ENCODE measurements around a stretch of chrX.

- RRBS: 71% methylated on average over 2 of the region's 18 CpGs
Measured at GRCh38 chrX:259891-260280, 21.3 kb upstream of the PLCXD1 start.

GRCh38 chrX:274910-275721 is 6.1 kb upstream of the PLCXD1 start:
- RRBS: 19% methylated on average over 10 of the region's 28 CpGs

- RRBS: no CpG with 5 or more reads among the region's 39 CpGs
Measured at GRCh38 chrX:314950-315824, 3.4 kb downstream of the GTPBP6 start.

- RRBS: no CpG with 5 or more reads among the region's 17 CpGs
Measured at GRCh38 chrX:349284-349870, 30.8 kb upstream of the GTPBP6 start.

GRCh38 chrX:499652-500644 is 113.2 kb upstream of the PPP2R3B start:
- RRBS: 53% methylated on average over 11 of the region's 44 CpGs

DNA sequence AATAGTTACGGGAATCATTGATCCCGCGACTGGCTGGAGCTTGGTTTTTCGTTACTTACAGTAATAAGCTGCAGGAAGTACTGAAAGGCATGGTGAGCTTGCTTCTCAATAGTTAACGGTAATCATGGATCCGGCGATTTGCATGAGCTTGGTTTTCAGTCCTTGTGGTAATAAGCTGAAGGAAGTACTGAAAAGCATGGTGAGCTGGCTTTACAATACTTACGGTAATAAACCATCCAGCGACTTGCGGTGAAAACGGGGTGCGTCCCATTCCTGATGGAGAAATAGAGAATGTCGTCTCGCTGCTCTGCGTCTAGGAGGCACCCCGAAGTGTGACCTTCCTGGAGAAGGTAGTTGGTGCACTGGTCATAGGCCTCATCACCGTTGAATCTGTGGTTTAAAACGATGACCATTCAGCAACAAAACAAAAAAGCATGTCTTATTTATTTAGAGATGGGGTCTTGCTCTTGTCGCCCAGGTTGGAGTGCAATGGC is 6.2 kb downstream of the CRLF2 start:
- RRBS: no CpG with 5 or more reads among the region's 19 CpGs

GRCh38 chrX:1274762-1275236 is 6.2 kb downstream of the CSF2RA start:
- RRBS: no CpG with 5 or more reads among the region's 15 CpGs

- RRBS: no CpG with 5 or more reads among the region's 3 CpGs
Measured at GRCh38 chrX:1406373-1407631, 14.9 kb upstream of the SLC25A6 start.

DNA sequence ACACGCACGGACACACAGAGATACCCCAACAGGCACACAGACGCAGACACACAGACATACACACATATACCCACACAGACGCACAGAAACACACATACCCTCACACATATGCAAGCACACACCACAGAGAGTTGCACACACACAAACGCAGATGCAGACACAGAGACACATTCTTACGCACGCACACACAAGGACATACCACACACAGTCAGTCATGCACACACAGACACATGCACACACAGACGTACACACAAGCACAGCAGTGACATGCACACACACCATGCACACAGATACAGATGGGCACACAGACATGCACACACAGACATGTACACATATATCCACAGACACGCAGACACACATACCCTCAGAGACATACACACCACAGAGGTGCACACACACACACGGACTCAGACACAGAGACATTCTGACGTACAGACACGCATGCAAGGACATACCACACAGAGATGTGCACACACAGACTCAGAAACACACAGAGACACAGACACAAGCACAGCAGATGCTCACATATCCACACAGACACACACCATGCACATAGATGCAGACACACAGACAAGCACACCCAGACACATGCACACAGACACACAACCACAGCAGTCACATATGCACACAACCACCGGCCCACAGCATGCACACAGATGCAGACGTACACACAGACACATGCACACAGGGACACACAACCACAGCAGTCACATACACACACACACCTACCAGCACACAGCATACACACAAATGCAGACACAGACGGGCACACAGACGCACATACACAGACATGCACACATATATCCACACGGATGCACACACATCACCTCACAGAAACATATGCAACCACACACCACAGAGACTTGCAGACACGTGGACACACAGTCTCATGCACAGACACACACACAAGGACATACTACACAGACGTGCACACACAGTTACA is 24.9 kb upstream of the SLC25A6 start:
- RRBS: no CpG with 5 or more reads among the region's 19 CpGs

GRCh38 chrX:1421378-1422191 is 29.7 kb upstream of the SLC25A6 start:
- RRBS: no CpG with 5 or more reads among the region's 21 CpGs

GRCh38 chrX:1483992-1484604 is 31.4 kb upstream of the ASMTL start:
- RRBS: no CpG with 5 or more reads among the region's 13 CpGs

DNA sequence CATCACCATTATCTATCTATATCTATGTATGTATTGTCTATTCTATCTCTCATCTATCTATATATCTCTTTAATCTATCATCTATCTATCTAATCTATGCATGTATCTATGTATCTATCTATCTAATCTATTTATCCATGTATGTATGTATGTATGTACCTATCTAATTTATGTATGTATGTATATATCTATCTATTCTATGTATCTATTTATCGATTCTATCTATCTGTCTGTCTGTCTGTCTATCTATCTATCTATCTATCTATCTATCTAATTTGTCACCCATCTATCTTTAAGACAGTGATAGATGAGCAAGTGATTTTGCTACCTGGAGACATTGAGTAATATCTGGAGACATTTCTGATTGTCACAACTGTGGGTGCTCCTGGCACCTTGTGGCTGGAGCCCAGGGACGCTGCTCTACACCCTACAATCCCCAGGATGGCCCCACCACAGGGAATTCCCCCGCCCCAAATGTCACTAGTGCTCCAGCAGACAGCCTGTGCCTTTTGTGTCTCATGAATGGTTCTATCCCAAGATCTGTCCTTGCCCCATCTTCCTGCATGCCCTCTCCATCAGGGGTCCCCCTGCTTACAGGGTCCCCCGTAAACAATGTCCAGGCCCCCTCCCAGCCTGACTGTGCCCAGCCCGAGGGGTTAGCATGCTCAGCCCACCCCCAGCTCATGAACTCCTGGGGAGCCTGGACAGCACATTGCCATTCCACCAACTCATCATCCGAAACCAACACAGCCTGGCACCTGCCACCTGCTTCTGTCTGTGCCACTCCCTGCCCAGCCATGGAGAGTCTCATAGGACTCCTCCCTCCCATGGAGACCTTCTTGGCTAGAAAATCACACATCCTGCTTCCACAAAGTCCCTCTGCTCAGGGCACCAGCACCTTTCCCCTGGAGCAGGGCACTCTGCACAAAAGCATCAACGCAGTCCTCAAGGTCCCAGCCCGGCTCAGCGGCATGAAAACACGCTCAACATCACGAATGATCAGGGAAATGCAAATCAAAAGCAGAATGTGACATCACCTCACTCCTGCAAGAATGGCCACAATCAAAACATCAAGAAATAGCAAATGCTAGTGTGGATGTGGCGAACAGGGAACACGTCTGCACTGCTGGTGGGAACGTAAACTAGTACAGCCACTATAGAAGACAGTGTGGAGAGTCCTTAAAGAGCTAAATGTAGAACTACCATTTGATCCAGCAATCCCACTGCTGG is 5.7 kb downstream of the P2RY8 start:
- RRBS: no CpG with 5 or more reads among the region's 14 CpGs

DNA sequence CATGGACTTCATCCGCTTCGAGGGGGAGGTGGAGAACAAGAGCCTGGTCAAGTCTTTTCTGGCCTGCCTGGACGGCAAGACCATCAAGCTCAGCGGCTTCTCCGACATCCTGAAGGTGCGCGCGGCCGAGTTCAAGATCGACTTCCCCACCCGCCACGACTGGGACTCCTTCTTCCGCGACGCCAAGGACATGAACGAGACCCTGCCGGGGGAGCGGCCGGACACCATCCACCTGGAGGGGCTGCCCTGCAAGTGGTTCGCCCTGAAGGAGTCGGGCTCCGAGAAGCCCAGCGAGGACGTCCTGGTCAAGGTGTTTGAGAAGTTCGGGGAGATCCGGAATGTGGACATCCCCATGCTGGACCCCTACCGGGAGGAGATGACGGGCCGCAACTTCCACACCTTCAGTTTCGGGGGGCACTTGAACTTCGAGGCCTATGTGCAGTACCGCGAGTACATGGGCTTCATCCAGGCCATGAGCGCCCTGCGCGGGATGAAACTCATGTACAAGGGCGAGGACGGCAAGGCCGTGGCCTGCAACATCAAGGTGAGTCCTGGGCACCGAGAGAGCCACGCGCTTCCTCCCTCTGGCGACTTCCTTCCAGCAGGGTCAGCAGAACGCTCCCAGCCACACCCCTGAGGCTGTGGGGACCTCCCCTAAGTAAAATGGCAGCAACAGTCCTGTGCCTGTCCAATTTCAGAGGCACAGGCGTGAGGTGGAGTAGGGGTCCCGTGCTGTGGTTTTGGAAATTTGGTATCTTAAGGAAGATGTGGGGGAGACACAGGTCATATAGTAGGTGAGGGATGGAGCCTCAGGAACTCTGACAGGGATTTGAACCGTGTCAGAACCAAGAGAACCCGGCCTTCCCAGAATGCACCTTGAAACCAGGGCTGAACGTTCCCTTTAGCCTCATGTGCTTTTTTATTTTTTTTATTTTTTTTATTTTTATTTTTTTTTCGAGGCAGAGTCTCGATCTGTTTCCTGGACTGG is 2.6 kb downstream of the AKAP17A start:
- RRBS: no CpG with 5 or more reads among the region's 51 CpGs

- RRBS: 94% methylated on average over 12 of the region's 50 CpGs
Measured at GRCh38 chrX:1600332-1600977, 9.1 kb downstream of the AKAP17A start.

GRCh38 chrX:1601320-1602640 is 10.4 kb downstream of the AKAP17A start:
- RRBS: 97% methylated on average over 20 of the region's 73 CpGs

DNA sequence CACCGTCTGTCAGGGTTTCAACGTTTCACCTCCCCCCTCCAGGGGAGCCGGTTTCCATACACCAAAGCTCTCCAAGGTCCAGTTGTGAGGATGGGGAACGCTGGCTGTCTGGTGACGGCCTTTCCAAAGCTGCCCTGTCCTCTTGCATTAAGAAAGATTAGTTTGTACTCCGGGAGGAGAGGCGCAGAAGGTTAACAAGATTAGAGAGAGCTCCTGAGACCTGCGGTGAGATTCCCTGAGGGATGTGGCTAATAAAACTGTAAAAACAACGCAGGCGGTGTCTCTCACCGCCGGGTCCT is 43.3 kb downstream of the ASMT start:
- RRBS: 100% methylated on average over 1 of the region's 12 CpGs

DNA sequence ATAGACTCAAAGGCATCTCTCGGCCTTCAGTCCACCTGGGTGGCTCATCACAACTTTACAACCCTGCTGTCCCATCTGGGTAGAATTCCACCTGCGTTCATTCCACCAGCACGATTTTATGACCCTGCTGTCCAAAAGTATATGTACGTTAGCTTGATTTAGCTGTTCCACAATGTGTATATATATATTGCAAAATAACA is 213.8 kb downstream of the ASMT start:
- RRBS: no CpG with 5 or more reads among the region's 4 CpGs

- RRBS: no CpG with 5 or more reads among the region's 12 CpGs
Measured at GRCh38 chrX:2184526-2185732, 315.8 kb downstream of the DHRSX start.

DNA sequence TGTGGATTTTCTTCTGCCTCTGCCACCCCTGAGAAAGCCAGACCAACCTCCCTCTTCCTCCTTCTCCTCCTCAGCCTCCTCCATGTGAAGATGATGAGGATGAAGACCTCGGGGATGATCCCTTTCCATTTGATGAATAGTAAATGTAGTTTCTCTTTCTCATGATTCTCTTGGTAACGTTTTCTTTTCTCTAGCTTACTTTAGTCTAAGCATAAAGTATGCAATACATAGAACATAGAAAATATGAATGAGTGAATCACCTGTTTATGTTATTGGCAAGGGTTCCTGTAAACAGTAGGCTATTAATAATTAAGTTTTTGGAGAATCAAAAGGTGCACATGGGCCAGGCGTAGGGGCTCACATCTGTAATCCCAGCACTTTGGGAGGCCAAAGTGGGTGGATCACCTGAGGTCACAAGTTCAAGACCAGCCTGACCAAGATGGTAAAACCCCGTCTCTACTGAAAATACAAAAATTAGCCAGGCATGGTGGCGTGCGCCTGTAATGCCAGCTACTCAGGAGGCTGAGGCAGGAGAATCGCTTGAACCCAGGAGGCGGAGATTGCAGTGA is 144.1 kb downstream of the DHRSX start:
- RRBS: no CpG with 5 or more reads among the region's 8 CpGs

DNA sequence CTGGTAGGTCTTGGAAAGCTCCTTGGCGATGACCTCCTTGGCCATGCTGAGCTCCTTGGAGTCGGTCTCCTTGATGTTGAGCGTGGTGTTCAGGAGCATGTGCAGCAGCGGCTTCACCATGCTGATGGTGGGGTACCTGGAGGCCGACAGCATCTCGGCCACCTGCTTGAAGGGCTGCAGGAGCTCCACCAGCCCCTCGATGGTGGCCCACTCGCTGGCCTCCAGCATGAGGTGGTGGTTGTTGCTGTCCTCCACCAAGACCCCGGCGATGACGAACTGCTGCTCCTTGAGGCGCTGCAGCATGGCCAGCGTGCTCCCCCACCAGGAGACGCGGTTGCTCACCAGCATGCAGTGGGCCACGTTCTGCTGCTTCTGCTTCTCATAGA is 11.4 kb downstream of the DHRSX start:
- RRBS: no CpG with 5 or more reads among the region's 16 CpGs